AG04449 (cell line): Measurements from ENCODE around the genes CCDC39 and DNAJC19.

DNA sequence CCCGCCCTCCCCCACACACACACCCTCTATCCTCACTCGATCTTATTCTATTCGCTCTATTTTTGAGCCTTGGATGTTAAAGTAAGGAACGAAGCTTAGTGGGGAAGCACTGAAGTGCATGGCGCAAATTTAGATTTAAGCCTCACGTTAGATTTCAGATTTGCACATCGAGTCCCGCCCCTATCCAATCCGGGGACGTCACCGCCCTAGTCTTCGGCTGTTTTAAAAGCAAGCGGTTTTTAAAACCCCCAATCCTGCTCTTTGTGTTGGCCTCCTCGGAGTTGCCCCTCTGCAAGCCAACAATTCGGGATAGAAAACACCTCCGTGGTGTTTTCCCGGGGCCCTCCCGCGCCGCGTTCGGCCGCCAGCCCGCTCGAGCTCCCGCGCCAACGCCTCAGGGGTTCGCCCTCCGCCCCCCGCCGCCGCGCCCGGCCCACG, 334 bp upstream of the USP13 start:
- RRBS = 1% methylated on average over 16 of the region's 36 CpGs

DNA sequence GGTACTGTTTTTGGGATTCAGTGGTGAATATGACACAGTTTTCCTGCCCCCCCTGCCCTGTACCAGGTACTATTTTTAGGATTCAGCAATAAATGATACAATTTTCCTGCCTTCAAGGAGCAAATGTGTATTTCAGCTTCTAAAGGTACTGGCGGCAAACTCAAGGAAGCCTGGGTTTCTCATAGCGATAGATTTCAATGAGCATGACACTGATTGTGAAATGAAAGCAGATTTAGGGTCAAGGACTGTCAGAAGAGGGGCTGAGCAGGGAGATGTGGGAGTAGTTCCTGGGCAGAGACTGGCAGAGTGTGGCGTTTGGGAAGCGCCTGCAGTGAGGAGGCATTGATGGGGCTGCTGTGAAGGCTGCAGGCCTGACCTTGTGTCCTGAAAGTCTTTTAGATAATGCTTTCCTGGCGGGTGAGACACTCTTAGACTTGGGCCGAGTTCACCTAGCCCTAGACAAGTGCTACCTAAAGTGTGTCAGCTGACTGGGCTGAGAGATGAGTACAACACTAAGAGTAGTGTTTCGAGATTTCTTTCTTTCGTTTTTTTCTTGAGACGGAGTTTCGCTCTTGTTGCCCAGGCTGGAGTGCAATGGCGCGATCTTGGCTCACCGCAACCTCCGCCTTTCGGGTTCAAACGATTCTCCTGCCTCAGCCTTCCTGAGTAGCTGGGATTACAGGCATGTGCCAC, 20.7 kb downstream of the USP13 start:
- RRBS = no CpG with 5 or more reads among the region's 16 CpGs

- RRBS = no CpG with 5 or more reads among the region's 9 CpGs
Observed at GRCh38 chr3:179760822-179761435, 108.1 kb downstream of the USP13 start.

- RRBS = no CpG with 5 or more reads among the region's 9 CpGs
Observed at GRCh38 chr3:180678805-180679112, 530 bp downstream of the CCDC39 start.

- RRBS = 3% methylated on average over 27 of the region's 59 CpGs
Observed at GRCh38 chr3:180679270-180680370, at the start of gene CCDC39. CCDC39 (minus strand) TSS chr3:180679489.

GRCh38 chr3:180988952-180990211, at the start of gene DNAJC19:
DNAJC19 (minus strand) TSS chr3:180989736.
- RRBS = no CpG with 5 or more reads among the region's 50 CpGs

GRCh38 chr3:181694784-181695868, 16.6 kb upstream of the SOX2 start:
- RRBS = 16% methylated on average over 21 of the region's 72 CpGs

DNA sequence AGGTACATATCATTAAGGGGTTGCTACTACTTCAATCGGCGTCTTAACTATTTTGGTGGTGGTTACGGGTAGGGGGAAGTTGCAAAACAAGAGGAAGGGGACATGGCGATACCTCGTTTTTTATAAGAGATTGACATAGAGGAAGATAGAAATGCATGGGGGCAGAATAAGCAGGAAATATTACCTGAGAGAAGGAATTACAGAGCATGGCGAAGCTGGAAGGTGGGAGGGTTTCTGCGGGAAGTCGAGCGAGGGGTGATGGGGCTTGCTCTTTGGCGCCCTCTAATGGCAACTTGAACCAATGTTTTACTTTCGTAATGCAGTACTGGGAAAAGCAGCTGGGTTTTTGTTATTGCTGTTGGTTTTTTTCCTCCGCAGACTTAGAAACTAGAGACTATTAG, 11.4 kb upstream of the SOX2 start:
- RRBS = no CpG with 5 or more reads among the region's 12 CpGs

GRCh38 chr3:181726319-181727591, 15.0 kb downstream of the SOX2 start:
- RRBS = no CpG with 5 or more reads among the region's 69 CpGs

DNA sequence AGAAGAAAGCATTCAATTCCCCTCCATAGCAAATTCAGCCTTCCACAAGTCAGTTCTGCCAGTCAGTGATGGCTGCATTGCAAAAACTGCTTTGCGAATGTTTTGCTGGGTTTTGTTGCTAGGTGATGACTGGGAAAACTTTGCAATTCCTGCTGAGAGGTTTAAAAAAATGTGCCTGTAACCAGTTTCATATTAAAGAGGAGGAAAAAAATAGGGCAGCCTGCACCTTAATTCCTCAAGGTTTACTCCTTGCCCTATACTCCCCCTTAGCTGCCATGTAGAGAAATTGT, 225.6 kb upstream of the ATP11B start:
- RRBS = no CpG with 5 or more reads among the region's 1 CpG

DNA sequence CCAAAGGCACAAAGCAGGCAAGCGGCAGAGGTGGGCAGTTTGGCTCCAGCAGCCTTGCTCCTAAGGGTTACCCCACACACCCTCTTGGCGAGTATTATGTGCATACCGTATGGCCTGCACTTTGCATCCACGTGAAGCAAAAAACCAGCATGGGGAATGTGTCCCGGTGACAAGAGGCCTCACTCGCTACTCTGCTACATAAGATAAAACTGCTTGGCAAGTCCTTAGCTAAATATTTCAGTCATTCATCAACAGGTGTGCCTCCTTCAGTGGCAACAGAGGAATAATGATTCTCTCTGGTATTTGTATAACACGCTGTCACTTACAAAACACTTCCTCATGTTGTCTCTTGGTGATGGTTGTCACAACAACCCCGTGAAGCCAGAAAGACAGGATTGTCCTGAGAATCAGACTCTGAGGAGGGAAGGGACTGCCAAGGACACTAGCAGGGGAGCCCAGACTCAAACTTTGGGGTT, 150.7 kb upstream of the ATP11B start:
- RRBS = no CpG with 5 or more reads among the region's 8 CpGs

DNA sequence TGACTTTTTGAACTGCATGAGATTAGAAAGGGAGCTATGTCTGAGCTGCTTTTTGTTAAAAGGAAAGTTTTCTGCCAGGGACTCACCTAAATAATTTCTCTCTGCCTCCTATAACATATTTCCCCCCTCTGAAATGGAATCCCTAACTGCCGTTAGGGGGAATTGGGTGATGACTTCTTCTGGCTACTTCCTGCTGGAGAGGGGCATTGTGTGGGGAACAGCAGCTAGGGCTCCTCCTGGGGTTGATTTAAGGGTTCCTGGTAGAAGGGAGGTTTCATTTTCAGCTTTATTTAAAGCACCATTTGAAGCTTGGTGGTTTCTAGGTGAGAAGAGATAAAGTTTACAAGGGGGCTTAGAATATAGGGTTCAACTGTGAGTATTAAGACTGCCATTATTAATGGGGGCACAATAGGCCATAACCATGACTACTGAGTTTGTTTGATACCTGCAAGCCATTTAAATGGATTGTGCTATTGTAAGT, 77.0 kb upstream of the ATP11B start:
- RRBS = no CpG with 5 or more reads among the region's 1 CpG

GRCh38 chr3:182820035-182820850, 26.9 kb downstream of the ATP11B start:
- RRBS = no CpG with 5 or more reads among the region's 7 CpGs

GRCh38 chr3:182880697-182881070, 87.4 kb downstream of the ATP11B start:
- RRBS = no CpG with 5 or more reads among the region's 2 CpGs

- RRBS = no CpG with 5 or more reads among the region's 3 CpGs
Observed at GRCh38 chr3:183038280-183038670, 57.9 kb upstream of the DCUN1D1 start.

- RRBS = no CpG with 5 or more reads among the region's 4 CpGs
Observed at GRCh38 chr3:183094622-183095105, 4.6 kb downstream of the MCCC1 start.

GRCh38 chr3:183212024-183212460, 41.0 kb upstream of the B3GNT5 start:
- RRBS = no CpG with 5 or more reads among the region's 14 CpGs

- RRBS = no CpG with 5 or more reads among the region's 57 CpGs
Observed at GRCh38 chr3:183447171-183448118, 19.0 kb upstream of the MCF2L2 start.

DNA sequence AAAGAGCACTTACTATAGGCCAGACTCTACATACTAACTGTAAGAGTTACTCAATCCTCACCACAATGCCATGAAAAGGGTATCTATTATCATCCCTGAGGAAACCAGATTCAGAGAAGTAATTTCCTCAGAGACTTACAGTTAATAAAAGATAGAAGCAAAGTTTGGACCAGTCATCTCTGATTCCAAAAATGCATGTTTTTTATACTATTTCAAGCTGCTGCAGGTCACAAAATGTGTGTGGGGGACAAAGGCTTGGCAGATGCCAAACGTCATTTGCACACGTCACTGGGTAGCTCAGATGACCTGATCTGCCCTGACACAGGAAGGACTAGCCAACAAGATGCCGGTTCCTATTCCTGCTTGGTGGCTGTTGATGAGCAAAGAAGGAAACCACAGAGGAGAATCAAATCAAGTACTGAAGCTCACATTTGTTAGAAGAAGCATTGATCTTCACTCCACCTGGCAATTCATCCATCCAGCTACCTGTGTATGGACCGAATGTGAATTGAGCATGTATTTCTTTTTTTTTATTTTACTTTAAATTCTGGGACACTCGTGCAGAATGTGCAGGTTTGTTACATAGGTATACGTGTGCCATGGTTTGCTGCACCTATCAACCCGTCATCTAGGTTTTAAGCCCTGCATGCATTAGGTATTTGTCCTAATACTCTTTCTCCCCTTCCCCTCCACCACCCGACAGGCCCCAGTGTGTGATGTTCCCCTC, 42.2 kb downstream of the KLHL6 start:
- RRBS = no CpG with 5 or more reads among the region's 8 CpGs

DNA sequence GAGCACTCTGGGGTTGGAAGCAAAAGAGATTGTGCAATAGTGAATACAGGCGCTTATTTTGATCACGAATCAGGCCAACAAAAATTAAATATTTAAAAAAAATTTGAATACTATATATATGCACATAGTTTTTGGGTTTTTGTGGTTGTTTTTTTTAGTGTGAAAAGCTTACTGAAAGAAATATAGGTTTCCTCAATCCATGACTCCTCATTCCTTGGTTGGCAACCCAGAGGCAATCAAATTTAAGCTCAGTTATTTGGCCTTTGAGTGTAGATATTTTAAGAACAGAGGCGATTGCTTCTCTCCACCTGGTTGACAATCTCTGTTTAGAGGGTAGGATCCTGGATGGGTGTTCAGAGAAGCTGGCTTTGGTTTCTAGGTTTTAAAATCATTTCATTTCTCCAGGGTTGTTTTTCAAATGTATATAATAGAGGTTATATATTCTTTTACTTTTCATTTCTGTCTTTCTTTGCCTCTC, 8.3 kb upstream of the KLHL24 start:
- RRBS = no CpG with 5 or more reads among the region's 3 CpGs